Diencephalon (tissue), 2 donors: ENCODE measurements around a stretch of chr3.

- RAMPAGE, long total RNA = no peak
These were observed 485 bp downstream of the MASP1 start for GRCh38 chr3:187290922-187291581.

GRCh38 chr3:187412397-187412969, 44.3 kb downstream of the RTP4 start:
- RAMPAGE, long total RNA = no peak

- RAMPAGE, long total RNA = no peak
These were observed 560 bp downstream of the BCL6 start for GRCh38 chr3:187744598-187745217.

- RAMPAGE, long total RNA = no peak
These were observed 27.9 kb upstream of the BCL6 start for GRCh38 chr3:187773224-187773593.

- RAMPAGE, long total RNA = no peak
These were observed 117.7 kb upstream of the LPP start for GRCh38 chr3:188036218-188036643.

GRCh38 chr3:188042860-188043071, 111.2 kb upstream of the LPP start:
- RAMPAGE, long total RNA = no peak

DNA sequence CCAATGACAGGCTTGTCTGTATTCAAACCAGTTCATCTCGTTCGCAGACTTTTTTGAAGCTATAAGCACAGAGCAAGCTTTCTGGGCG, 1.2 kb upstream of the LPP start:
- RAMPAGE, long total RNA = no peak

GRCh38 chr3:188160538-188161231, 6.7 kb downstream of the LPP start:
- RAMPAGE, long total RNA = no peak

DNA sequence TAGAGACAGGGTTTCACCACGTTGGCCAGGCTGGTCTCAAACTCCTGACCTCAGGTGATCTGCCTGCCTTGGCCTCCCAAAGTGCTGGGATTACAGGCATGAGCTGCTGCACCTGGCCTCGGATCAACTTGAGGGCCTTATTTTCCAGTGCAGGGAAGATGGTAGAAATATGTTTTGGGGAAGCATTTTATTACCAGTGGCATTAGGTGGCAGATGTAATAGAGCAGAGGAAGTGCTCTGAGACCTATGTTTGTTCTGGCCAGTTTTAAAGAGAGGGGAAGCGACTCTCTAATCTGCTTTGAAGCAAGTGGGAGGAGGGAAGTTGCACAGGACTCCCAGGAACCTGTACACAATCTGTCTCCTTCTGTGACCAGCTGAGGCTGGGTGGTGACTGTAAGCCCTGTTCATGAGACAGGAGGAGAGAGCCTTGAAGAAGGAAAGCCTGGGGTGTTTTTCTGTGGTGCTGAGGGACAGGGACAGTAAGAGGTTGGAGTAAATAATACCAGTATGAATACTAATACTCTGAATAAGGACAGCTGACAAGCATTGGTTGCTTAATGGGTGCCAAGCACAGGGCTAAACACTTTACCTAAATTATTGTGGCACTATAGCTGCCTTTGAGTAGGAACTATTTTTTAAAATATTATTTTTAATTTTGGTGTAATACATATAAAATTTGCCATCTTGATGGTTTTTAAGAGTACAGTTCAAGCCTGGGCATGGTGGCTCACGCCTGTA, 60.5 kb downstream of the LPP start:
- RAMPAGE, long total RNA = no peak

DNA sequence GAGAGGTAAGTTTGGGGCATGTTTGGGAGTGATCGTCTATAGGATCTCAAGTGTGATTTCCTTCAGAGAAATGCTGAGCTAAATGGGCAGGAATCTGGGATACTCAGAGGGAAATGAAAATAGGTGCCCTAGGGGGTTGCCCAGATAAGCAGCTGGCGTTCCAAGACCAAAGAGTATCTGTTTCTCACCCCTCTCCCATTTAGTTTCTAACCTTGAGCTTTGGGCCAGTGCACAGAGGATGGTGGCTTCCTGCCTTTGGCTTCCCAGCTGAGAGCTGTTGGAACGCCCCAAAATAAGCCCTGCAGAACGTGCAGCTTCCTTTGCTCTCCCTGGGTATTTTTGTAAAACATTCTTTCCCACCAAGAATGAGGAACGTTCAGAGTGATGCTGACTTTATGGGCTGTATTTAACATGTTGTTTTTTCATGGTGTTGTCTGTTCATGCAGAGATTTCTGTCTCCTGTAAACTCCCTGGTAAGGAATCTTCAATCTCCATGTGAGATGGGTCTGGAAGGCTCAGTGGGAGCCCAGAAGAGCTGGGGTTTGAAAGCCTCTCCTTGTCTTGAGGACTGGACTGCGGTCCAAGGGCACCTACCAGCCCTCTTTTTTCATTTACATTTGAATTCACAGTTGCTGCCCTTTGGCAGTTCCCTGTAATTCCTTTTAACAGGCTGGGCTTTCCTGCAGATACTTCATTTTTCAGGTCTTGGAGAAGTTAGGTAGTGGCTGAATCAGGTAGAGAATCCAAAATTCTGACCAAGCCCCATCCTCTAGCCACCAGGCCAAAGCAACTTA, 63.8 kb downstream of the LPP start:
- RAMPAGE, long total RNA = no peak

DNA sequence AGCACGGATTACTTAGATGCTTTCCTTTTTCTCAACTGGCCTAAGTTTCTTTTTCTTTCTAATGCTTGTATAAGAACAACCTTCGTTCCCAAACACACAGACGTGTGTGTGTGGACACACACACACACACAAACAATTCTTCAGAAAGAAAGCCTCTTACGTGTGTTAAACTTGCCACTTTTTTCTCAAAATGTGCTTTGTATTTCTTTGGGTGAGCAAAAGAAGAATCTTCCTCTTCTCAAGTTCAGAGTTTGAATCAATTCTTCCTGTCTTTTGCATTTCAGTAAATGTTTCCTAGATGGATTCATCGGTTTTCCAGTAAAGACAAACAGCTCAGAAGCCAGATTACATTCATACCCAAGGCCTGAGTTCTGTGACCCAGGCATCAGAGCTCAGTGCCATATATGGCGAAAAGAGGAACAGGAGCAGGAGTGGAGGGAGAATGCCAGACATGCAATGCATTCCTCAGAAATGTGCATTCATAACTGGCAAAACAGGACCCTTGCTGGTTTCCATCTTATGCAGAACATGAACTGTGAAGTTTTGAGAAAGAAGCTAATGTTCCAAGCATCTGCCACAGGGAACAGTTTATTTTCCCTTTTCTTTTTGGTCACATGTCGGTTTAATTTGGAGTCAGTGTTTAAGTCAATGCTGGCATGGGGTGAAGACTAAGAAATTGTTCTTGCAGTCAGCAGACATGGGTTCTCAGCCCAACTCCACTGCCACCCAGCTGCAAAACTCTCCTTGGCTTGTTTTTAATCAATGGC, 116.4 kb downstream of the LPP start:
- RAMPAGE, long total RNA = no peak

DNA sequence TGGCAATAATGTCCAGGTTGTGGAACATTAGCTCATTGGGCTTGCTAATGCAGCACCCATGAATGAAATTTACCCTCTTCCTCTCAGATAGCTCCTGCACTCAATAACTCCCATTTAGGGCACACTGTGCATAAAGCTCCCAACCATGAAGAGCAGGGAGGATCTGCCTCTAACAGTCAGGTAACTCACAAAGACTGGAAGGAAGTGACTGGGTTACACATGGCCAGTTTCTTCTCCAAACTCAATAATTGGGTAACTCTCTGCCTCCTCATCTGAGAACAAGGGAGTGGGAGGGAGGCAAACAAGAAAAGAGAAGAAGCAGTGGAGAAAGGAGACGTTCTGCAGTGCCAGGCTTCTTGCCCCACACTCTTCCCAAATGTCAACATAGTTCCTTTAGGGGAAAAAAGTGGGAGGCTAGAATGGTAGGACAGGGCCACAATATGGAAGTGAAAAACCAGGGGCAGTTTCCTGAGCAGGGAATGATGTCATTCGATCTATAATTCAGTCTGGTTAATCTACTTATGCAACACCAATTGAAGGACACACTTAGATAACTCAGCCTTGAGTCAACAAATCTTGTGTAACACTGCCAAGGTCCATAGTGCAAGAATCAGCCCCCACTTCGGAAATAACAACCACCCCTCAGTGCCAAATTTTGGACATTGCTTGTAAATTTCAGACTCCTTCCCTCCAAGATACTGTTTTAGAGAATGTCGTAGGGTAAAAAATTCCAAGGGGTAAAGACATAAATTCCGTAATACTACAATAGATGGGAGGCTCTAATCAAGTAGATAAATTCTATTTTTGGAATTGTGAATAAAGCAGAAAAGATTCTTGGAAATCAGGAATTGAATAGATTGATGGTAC, 142.9 kb downstream of the LPP start:
- RAMPAGE, long total RNA = no peak

DNA sequence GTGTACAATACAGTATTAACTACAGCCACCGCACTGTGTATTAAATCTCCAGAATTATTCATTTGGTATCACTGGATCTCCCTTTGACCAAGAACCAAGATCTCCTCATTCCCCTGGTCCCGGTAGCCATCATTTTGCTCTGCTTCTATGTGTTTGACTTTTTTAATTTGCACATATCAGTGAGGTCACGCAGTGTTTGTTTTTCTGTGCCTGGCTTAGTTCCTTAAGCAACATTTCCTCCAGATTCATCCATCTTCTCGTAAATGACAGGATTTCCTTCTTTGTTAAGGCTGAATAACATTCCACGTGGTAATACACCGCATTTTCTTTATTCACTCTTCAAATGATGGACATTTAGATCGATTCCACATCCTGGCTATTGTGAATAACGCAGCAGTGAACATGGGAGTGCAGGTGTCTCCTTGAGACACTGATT, 212.0 kb downstream of the LPP start:
- RAMPAGE, long total RNA = no peak

GRCh38 chr3:188430680-188431509, 276.9 kb downstream of the LPP start:
- RAMPAGE, long total RNA = no peak

- RAMPAGE, long total RNA = no peak
These were observed 315.3 kb downstream of the LPP start for GRCh38 chr3:188469185-188469787.

GRCh38 chr3:188473368-188473801, 319.4 kb downstream of the LPP start:
- RAMPAGE, long total RNA = no peak

- RAMPAGE, long total RNA = no peak
These were observed 370.5 kb downstream of the LPP start for GRCh38 chr3:188524591-188524812.

- RAMPAGE, long total RNA = no peak
These were observed 394.2 kb downstream of the LPP start for GRCh38 chr3:188548120-188548572.

- RAMPAGE, long total RNA = no peak
These were observed 440.1 kb downstream of the LPP start for GRCh38 chr3:188593990-188594574.

DNA sequence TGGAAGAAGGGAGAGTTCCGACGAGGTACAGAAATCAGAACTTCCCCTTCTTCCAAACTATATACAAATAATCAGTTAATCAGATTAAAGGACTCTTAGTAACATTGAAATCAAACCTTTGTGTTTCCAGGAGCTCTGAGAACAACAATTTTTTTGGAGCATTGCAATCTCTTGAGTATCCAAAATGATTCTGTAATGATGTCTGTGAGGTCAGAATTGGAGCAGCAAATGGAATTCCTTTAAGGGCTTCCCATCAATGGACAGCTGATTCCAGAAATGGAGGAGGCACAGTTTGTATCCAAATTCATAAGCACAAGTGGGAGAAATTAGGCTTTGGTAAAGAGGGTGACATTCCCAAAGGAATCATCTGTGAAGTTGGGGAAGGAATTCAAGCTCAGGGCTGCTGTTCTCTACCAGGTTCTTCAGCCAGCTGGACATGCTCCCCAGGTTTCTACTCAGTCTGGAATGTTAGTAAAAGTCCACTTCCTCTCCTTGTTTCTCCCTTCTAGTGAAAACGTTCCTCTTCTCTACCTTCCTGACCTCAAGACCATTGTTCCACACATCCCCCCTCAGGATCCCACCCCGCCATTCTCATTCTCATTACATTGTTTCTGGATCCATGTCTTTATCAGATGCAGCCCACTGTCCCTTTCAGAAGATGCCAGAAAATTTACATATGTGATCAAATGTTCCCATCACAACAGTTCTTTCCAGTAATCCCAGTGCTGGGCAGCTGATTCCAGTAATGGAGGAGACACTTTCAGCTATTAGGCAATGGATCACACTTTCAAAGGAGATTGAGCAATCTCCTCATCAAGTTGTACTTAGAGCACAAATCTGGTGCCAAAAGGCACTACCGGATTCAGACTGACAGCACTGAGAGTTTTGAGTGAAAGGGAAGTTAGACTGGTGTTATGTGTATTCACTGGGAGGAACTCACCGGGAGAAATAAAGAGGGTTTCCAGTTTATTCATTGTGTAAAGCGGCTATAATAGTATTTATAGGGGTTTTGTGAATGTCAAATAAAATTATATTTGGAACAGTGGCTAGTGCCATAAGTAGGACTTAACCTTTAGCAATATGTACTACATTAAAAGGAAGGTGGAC, 391.3 kb upstream of the TPRG1 start:
- RAMPAGE, long total RNA = no peak